Measurements from ENCODE around the genes WDR76 and PATL2.

GRCh38 chr15:43826782-43827277, at the start of gene WDR76:
Gene WDR76, plus strand, starts transcription at chr15:43827002.
- PRO-cap, result bidirectional peak, plus-strand start at chr15:43826993, minus-strand start at chr15:43826886

GRCh38 chr15:43877180-43877947, 50.6 kb downstream of the WDR76 start:
- PRO-cap, result no peak

DNA sequence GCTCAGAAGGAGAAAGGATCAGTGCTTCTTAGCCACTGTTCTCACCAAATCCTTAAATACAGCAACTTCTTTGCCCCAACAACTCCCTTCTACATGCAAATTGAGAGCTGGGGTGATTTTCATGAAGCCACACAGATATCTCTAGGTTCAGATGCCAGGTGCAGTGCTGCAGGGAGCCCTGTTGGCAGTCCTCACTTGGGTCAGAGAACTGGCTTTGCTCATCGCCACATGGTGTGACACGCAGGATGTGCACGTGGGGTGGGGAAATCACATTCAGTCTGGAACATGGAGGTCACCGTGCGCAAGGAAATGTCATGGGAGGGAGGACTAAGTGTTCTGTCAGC, 103.7 kb downstream of the WDR76 start:
- PRO-cap, result no peak

- PRO-cap, result no peak
Measured at GRCh38 chr15:44661875-44662280, 1.6 kb downstream of the SPG11 start.

DNA sequence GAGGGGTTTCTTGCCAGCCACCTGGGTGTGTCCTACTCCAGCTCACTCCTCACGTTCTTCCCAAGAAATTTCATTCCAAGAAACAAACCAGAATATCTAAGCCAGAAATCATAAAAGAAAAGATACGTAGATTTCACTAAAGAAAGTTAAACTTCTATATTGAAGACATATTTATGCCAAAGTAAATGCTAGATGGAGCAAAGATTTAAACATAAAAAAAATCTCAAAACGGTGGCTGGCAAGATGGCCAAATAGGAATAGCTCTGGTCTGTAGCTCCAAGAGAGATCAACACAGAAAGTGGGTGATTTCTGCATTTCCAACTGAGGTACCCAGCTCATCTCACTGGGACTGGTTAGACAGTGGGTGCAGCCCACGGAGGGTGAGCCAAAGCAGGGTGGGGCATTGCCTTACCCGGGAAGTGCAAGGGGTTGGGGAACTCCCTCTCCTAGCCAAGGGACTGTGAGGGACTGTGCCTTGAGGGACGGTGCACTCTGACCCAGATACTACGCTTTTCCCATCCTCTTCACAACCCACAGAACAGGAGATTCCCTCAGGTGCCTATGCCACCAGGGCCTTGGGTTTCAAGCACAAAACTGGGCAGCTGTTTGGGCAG, 19.2 kb upstream of the SPG11 start:
- PRO-cap, result no peak

DNA sequence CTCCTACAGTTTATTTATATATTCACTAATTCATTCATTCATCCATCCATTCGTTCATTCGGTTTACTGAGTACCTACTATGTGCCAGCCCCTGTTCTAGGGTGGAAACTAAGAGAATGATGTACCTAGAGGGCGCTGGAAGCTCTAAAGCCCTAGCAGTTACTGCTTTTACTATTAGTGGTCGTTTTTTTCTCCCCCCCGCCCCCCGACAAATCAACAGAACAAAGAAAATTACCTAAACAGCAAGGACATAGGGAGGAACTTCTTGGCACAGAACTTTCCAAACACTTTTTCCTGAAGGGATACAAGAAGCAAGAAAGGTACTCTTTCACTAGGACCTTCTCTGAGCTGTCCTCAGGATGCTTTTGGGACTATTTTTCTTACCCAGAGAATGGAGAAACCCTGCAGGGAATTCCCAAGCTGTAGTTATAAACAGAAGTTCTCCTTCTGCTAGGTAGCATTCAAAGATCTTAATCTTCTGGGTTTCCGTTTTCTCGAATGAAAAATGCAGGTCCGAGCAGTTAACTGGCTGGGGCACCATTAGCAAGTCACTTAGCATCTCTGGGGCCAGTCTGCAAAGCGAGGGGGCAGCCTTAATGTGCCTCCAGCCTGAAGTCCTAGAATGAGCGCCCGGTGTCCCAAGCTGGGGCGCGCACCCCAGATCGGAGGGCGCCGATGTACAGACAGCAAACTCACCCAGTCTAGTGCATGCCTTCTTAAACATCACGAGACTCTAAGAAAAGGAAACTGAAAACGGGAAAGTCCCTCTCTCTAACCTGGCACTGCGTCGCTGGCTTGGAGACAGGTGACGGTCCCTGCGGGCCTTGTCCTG, at the start of gene PATL2:
TSS of gene PATL2 (minus strand) at position 688 of the 832 bp plus-strand sequence.
- PRO-cap, result bidirectional peak, plus-strand start outside the sequence, minus-strand start at position 681 of the sequence

DNA sequence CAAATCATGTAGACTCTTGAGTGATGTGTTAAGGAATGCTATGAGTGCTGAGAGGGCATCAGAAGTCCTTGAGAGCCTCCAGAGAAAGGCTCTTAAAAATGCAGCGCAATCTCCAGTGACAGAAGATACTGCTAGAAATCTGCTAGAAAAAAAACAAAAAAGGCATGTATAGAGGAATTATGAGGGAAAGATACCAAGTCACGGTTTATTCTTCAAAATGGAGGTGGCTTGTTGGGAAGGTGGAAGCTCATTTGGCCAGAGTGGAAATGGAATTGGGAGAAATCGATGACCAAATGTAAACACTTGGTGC, 3.7 kb downstream of the B2M start:
- PRO-cap, result no peak

DNA sequence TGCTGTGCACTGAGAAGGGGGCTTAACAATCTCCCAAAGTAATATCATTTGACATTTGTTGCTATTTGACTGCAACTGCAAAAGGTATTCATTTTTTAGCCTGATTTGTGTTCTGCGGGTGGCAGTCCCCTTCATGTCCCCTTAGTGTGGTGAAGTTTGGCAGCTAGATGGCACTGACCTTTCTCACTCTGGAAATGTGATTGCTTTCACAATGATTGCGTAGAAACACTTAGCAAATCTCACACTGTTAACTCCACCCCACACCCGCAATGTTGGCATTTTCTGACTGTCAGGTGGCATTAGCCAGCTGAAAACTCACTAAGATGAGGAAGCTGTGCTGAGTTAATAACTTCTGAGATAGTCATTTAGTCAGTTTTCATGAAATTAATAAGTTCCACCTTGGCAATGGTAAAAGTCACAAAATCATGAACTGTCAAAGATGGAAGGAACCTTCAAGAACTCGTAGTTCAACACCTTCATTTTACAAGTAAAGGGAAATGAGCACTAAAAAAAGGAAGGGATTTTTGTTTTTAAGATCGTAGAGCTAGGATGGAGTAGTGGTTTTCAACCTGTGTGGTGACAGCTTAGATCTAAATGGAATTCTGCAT, 77.0 kb downstream of the TRIM69 start:
- PRO-cap, result no peak

DNA sequence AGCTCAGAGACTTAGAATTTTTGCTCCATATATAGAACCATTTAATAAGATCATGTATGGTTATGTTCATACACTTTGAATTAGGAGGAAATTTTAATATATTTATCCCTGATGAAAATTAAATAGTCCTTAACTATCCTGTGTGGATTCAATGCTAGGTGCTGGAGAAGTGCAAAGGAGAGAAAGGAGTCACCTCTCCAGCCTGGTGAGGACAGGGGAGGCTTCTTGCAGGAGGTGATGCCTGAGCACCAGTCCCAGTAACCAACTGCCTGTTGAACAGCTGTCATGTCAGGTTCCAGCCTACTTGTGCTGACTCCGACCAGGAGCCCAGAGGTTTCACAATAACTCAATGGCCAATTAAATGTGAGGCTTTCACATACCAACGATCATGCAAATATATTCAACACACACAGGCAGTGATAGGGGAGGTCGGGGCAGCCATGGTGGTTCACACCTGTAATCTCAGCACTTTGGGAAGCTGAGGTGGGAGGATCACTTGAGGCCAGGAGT, 7.7 kb downstream of the SORD start:
- PRO-cap, result no peak

DNA sequence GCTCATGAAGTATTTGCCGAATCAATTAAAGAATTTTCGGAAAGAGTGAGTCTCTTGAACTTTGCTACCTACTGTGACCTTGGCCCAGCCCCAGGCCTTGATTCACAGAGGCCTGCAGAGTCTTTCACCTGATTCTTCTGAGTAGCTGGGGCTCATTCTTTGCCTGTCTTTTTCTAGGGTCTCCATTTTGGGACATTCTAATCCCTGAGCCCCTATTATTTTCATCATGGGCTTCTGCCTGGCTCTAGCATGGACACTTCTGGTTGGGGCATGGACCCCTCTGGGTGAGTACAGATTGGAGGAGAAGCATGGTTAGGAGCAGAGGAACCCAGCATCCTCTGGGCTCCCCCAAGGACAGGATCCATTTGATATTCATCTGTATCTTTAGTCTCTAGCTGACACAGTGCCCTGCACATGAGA, 2.0 kb downstream of the DUOX1 start:
- PRO-cap, result no peak

DNA sequence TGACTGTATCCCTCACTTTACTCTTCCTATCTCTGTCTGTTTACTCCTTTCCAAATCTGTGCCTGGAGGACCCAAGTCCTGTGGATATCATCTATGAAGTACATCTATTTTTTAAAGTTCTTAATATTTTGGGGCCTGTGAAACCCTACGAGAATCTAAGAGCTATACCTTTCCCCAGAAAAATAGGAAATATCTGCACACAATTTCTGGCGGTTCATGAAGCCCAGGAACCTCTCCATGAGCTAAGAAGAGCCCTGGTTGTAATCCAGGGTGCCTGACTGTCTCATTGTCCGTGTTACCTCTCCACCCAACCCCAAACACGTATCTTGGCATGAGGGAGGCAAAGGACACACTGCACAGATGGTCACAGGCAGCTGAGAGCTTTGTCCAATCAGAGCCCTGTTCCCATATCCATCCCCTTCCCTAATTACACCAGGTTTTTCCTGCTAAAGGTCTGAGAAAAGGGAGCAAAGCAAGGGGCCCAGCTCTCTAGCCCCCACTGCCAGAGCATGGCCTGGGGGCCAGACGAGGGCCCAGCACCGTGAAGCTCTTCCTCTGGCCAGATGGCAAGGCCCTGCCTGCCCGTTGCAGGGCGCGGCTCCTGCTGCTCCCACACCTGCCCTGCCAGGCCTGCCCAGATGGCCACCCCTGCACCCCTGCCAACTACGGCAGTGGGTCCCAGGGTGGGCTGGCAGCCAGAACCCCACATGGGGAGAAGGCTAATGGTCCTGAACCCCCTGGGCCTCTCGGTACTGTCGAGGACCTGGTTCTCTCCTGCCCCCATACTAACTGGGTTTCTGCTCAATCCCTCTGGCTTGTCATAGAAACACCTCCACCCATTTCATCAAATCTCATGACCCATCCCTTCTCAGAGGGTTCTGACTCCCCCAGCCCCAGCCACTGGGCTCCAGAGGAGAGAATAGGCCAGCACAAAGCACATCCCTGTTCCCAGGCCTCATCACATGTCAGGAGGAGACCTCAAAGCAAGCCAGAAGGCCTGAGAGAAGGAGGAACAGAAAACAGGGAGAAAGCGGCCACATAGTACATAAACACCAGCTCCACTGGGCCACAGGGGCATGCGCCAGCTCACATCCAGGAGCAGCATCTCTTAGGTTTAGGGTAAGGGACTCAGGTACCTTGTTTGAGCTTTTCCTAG, 3.1 kb downstream of the SHF start:
- PRO-cap, result no peak

DNA sequence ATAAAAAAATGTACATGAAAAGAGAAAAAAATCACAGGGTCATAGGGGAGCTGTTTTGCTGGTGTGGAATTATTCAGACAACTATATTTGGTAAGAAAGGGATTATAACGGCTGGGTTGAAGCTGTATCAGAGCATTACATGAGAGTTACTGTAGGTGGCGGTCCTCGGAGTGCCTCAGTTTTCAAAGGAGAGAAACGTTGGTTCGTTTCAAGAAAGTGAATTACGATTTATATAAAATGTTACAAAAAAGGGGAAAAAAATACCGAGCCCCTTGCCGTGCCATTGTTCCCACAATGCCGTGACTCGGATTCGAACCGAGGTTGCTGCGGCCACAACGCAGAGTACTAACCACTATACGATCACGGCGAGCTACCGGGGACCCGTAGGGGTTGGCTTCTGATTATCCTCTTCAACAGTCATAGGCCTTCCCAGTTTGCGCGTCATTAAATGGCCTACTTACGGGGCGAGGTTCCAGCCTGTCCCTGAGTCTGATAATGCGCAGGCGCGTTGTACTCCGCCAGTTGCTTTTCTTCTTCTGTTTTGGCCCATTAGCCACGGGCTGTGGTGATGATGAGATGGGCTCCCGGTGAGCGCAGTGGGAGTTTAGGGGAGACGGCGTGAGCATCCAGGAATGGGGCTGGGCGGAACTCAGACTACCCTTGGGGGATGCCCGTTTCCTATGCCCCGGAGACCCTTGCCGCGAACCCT, 10.7 kb upstream of the SHF start:
- PRO-cap, result bidirectional peak, plus-strand start at position 549 of the sequence, minus-strand start at position 383 of the sequence

- PRO-cap, result bidirectional peak, plus-strand start at chr15:45279429, minus-strand start at chr15:45279167
Measured at GRCh38 chr15:45278908-45279711, 27.1 kb downstream of the SLC28A2 start.

DNA sequence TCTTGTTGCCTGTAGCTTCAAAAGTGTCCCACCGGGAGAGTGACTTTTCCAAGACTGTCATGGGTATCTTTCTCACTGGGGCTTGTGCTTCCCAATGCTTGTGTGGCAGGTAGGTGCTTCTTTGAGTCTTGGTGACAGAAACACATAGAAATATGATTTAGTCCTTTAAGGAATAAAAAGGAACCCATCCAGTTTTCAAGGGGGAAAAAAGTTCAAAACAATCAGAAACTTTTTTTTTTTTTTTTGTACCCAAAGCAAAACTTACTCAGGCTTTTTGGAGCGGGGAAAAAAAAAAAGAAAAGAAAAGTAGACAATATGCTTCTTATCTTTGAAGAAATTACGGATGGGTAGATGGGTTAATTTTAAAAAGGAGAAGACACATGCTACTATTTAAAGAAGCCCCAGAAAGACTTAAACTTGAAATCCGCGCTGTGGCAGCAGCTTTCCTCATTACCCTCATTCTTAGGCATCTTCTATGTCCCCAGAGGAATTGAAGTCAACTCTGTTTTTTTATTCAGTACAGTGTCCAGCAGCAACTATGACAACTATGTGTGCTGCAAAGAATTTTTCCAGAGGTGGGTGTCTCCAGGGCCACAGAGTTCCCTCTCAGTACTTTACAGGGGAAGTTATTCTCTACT, 32.2 kb downstream of the GATM start:
- PRO-cap, result no peak

- PRO-cap, result no peak
Measured at GRCh38 chr15:45439680-45439926, 9.2 kb downstream of the C15orf48 start.

GRCh38 chr15:45659434-45659837, 24.6 kb downstream of the SQOR start:
- PRO-cap, result no peak

DNA sequence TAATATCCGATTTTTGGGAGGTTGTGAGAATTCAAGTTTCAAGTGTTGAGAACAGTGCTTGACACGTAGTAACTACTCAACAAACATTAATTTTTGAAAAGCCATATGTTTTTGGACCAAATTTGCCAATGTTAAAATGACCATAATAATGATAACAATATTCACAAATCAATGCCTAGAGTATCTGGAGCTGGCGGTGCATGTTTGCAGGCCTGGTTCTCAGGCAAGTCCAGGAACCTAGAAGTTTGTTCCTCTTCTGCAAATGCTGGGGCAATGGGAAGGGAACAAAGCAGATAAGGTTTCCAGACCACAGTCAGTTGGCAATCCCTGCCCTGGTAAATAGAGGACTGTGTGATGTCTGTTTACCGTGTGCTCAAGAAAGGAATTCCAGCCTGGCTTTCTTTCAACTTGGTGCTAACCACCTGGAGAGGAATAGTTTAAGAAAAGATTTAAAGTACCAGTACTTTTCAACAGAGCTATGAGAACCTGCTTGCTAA, 220.3 kb downstream of the SQOR start:
- PRO-cap, result no peak

- PRO-cap, result no peak
Measured at GRCh38 chr15:47726555-47727119, 9.3 kb downstream of the SEMA6D start.

- PRO-cap, result no peak
Measured at GRCh38 chr15:48043244-48043491, 77.6 kb upstream of the SLC24A5 start.

DNA sequence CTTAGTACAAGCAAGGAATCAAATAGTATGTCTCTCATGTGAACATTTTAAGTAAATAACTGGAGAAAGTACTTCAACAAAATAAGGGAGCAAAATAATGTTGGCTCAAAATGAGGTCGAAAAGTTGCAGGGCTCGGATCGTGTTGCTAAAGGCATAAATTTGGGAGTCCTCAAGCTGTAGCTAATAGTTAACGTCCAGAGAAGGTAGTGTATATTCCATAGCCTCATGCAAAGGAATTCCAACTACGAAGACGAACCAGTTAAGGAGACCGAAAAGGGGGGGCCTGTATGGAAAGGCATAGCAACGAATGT, 864 bp upstream of the DUT start:
- PRO-cap, result no peak